Measurements from ENCODE around the gene GPNMB.

DNA sequence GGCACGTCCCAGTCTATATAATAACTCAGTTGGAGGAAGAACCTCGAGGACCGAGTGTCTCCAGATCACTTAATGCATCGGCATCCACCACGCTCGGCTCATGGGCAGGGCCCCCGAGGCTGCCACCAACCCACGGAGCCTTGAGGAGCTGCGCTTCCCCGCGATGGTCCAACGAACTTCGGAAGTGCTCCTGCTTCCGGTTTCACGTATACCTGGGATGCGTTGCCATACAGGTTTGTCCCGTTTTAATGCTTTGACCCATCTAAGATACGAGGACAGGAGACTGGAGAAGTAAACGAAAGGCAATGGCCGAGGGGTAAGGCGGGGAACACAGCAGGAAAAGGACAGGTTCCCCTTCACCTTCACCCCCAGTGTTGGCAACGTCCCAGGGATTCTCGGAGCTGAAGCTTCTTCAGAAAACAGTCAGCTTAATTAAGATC is 10.5 kb upstream of the SP8 start:
- PRO-cap, result no peak

DNA sequence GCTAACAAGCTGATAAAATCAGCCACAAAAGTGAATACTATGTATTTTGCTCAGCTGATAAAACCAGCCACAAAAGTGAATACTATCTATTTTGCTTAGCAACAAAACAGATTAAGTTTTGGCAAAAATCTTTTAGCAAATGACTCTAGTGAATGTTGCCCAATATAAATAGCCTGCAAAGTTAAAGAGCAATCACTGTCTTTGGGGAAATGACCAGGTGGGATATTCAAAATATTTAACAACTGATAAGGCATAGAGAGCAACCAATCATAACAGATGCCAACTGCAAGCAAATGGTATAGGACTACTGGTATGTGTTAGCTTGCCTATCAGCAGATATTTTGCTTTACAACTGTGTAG is 44.5 kb upstream of the SP4 start:
- PRO-cap, result no peak

- PRO-cap, result no peak
Observed at GRCh38 chr7:22215215-22215821, 141.6 kb downstream of the RAPGEF5 start.

GRCh38 chr7:22359206-22359898 is 2.4 kb upstream of the RAPGEF5 start:
- PRO-cap, result no peak

GRCh38 chr7:22566043-22566759 is 66.2 kb upstream of the STEAP1B start:
- PRO-cap, result no peak

DNA sequence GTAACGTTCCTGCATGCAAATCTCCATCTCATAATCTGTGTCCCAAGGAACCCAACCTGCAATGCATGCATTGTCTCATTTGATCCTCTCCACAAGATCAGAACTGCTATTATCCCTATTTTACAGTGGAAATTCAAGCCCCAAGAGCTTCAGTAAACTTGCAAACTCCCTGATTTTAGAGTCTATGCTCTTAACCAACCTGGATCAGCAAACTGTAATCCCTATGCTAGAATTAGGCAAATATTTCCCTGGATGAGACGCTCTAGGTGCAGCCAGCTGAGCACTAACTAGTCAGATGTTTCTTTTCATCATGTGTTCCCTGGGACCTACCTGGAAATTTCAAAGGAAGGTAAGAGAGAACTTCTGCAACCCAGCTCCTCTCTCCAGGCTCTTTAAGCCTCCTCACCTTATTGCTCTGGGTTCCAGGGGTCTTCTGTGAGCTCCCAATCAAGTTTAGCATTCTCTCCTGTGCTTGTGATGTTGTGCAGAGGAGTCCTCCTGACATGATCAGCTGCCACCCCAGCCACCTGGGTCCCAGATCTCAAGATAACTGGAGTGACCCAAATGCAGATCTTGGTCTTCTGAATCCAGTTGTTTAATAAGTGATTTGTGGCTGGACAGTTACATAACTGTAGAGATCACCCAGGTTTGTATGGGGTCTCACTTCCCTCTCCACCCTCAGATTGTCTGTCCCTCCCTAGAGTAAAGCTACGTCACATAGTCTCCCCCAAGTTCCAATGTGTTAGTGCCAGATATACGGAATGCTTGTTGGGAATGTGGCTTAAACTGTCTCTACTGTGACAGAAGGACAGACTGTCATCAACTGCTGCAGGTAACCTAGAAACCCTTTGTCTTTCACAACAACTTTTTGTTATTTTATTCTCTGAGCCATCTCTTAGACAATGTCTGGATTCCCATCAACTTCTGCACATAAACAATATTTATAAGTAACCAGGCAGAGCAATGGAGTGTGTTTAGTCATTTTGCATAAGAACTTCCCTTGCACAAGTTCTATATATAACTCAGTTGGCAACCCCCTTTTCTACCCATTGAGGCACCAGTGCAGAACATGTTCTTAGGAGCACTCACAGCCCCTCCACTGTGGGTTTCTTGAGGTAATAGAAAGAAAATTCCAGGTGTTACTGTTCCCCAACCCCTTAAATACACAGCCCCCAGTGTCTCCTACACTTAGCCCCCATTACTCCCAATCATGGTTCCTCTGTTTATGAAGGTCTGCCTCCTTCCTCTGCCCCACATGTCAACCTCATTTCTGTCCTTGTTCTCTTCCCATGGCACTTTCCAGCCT is 65.3 kb upstream of the IL6 start:
- PRO-cap, result no peak

- PRO-cap, result no peak
Observed at GRCh38 chr7:22731127-22731627, 4.2 kb downstream of the IL6 start.

GRCh38 chr7:22858829-22859587 is 36.4 kb upstream of the TOMM7 start:
- PRO-cap, result no peak

- PRO-cap, result no peak
Observed at GRCh38 chr7:22863158-22864070, 40.8 kb upstream of the TOMM7 start.

DNA sequence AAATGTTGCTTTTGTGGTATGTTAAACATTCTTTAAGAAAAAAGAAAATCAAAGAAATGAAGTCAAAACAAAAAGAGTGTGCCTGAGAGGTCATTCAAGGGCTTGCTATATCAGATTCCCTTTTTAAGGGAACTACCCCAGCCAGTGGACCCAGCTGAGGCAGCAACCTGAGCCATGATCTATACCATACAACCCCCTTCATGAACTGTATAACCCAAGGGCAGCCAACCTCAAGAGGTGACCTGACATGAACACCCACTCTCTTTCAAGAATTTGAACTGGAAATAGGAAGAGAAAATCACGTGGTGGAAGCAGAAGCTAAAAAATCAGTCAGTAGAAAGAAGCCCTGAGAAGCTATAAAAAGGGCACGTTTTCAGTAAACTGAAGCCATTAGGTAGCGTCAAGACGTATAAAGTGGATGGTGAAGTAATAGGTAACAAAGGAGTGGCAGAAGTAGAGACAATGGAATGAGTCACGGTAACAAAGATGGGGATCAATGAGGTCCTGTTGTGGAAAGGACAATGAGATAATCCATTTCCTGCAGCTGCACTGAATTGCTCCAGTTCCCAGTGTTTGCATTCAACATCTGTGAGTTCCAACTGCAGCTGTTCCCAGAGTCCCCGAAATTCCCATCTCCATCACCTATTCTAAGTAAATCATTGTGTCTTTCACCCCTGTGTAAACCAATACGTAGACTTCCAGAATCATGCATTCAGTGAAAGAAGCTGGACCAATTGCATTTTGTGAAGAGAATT is 4.7 kb upstream of the HYCC1 start:
- PRO-cap, result unidirectional peak, plus-strand start at position 578 of the sequence

GRCh38 chr7:23246518-23247094 is at the start of gene GPNMB:
GPNMB (plus strand) TSS chr7:23246775.
- PRO-cap, result unidirectional peak, plus-strand start at chr7:23246746; unidirectional peak, plus-strand start at chr7:23246775

DNA sequence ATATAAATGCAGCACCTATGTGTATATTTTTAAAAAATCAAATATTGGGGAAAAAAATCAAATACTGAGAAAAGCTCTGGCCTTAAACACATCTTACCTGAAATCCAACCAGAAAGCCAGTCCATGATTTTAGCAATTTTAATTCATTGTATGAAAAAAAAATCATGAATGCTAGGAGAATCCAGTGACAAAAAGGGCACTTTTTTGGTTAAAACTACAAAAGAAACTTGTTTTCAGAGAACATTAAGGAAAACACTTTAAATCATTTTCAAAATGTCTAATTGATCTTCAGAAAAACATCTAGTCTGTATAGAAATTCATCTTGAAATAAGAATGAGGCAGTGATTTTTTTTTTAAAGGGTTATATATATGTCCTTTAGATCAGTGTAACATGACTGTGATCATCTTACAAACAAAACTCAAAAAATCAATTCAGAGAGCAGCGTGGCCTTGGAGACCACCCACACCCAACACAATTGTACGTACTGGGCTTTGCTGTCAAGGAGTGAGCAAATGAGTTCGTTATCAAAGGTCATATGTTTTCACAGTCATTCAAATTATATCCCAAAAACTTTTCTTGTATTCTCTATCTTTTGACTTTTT is 11.4 kb downstream of the MALSU1 start:
- PRO-cap, result no peak

- PRO-cap, result no peak
Observed at GRCh38 chr7:23468154-23469177, 1.8 kb downstream of the IGF2BP3 start.

GRCh38 chr7:23505454-23506294 is 26.1 kb downstream of the TRA2A start:
- PRO-cap, result no peak

DNA sequence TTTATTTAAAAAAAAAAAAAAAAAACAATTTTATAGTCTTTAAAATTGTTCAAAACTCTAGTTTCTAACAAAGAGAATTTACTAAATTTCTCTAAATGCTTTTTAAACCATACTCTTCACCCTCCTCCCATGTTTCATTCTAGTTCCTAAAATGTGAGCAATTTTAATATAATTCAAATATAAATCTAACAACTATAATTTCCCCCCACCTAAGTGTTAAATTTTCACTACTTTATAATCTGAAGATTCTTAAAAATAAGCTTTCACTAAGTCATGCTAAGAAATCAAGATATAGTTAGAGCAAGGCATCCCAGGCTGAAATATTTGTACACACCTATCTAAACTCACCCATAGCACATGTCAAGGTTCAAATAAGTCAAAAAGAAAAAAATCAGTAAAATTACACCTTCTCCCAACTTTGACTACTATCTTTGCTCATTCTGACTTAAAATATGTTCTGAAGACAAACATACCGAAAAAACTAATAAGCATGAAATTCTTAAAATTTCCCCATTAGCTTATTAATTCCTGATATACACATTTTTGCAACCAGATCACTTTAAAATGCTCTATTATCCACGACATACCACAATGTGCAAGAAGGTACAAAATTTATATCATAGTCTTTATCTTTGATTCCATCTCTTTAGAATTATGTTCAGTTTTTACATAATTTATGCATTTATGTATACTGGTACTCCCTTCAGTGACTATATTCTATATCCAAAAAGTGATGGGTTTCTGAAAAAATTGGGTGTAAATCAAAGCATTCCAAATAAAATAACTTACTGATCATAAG is 9.0 kb downstream of the TRA2A start:
- PRO-cap, result no peak

DNA sequence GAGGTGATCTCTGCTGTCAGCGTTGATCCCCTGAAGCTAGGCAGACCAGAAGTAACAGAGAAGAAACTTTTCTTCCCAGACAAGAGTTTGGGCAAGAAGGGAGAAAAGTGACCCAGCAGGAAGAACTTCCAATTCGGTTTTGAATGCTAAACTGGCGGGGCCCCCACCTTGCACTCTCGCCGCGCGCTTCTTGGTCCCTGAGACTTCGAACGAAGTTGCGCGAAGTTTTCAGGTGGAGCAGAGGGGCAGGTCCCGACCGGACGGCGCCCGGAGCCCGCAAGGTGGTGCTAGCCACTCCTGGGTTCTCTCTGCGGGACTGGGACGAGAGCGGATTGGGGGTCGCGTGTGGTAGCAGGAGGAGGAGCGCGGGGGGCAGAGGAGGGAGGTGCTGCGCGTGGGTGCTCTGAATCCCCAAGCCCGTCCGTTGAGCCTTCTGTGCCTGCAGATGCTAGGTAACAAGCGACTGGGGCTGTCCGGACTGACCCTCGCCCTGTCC is 854 bp downstream of the NPY start:
- PRO-cap, result no peak

- PRO-cap, result no peak
Observed at GRCh38 chr7:24741794-24742542, 15.3 kb downstream of the GSDME start.

- PRO-cap, result no peak
Observed at GRCh38 chr7:24882912-24883877, 96.8 kb downstream of the OSBPL3 start.

DNA sequence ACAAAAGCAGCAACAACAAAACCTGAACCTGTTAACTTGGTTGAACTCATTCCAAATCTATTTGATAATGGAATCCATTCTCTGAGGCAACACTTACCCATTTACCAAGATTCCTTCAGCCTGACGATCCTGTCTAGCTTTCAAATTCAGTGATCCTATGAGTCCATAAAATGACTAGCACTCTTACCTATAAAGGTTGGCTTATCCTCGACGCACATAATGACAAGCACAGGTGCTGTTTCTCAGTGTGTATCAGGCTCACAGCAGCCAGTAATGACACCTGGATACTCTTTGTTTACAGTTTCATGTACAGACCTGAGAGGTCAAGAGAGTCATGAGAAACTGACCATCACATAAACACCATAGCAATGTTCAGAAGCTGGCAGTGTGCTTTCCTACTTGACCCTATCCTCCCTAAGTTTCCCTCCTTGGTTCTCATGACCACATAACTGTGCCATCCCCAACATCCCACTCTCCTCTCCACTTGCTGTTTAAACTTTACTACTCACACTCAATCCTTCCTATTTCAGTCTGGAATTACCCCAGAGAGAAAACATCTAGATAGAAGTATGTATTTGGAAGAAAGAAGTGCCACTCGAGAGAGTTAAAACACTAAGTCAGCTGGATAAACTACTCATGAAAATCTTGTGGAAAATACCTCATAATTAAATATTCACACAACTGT is 62.0 kb downstream of the OSBPL3 start:
- PRO-cap, result no peak

DNA sequence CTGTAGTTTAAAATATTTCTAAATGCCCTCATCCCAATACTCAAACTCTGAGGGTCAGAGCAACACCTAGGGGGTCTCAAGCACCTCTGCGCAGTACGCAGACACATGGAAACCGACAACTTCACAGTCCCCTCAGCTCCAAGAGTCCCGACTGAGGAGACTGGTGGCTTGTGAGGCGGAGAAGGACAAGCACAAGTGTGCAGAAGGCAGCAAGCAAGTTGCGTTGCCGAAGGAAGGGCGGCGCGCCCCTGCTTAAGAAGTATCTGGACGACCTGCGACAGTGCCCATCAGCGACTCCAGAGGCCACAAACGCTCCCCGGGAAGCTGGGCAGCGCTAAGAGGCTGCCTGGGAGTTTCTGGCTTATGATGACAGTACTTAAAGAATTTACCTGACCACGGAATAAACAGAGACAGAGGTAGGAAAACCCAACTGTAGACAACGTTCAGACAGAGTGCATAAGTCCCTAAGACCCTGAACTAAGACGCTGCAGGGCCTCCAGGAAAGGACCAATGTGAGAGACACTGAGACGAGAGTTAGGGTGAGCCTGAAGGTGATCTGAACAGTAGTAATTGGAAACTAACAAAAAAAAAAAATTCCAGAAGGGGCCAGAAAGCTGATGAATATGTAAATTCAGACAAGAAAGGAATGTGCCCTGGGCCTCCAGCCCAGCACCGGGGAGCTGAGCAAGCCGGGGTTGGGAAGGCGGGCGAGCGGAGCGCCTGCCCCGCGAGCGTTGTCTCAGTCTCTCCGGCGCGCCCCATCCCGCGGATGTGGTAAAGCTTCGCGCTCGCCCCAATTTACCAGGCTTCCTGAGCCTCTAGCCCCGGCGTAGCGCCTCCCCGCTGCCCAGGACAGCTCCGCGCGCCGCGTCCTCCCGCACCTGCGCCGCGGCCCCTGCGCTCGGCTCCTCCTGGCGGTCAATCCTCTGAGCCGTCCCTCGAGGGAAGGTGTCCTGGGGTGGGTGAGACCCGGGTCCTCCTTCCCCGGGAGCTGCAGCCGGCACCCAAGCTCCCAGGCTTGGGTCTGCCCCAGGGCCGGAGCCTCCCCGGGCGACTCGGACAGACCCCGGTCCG is 933 bp downstream of the OSBPL3 start:
- PRO-cap, result unidirectional peak, plus-strand start at position 687 of the sequence; unidirectional peak, minus-strand start at position 773 of the sequence